Mesenteric fat pad (tissue), 1 donor: Measurements from ENCODE around the genes POLG, PLIN1 and AP3S2.

DNA sequence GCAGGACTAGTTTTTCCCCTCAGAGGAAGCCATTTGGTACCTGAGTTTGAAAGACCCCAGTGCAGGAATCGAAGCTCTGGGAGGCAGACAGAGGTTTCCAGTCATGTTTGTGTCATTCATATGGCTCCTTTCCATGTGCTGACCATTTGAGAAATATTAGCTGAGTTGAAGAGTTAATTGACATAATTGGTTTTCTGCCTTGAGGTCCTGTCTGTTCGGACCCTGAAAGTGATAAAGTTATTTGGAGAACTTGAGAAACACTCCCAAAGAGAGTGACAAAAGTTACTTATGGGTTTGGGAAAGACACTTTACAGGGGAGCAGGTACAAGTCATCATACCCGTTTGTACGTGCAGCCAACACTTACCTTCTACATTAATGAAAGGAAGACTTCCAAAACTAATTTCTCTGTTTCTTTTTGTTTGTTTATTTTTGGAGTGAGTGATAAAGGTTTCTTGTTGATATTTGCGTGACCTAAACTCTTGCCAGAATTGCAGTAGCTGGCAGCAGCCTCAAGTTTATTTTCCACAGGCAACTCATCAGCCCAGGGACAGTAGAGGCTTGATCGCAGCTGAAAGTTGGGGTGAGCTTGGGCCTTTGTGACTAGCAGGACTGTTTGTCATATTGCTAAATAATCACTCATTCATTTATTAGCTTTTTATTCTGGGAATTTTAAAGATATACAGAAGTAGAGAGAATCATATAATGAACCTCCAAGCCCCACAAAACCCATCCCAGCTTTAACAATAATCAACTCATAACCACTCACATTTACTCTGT lies 8.4 kb downstream of the ABHD2 start:
- PRO-cap, result no peak

DNA sequence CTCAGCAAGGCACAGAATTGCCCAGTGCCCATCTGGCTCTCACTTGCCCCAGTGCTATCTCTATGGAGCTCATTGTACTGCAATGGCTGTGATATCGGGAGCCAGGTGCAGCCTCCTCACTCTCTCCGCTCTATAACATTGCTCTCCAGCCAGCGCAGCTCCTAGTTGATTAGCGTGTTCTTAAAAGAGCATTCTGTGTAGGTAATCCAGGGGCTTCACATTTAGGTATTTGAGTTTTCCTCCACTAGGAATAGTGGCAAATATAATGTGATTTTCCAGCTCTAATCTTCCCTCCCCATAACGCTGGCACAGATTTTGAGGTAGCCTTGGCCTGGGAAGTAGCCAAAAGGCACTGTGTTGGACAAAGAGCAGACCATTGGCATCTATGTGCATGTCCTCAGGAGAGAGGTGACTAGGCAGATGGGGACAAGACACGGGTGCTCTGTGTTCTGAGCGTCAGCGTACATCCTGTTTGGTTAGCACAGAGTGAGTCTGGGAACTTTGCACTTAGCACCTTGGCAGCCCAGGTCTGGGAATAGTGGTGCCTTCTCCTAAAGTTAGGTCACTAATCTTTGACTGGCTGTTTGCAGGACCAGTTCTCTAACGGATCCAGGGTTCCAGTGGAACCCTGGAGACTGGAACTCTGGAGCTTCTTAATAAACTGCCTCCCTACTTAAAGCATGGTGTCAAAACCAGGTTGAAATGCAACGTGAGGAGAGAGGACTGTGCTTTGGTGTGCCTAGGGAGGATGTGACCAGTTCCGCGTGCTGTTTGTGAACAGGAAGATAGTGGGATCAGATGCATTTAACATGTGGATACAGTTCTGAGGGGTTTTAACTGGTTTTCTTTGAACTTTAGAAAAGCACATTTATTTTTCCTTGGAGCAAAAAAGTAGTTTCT lies 48.5 kb downstream of the ABHD2 start:
- PRO-cap, result no peak

DNA sequence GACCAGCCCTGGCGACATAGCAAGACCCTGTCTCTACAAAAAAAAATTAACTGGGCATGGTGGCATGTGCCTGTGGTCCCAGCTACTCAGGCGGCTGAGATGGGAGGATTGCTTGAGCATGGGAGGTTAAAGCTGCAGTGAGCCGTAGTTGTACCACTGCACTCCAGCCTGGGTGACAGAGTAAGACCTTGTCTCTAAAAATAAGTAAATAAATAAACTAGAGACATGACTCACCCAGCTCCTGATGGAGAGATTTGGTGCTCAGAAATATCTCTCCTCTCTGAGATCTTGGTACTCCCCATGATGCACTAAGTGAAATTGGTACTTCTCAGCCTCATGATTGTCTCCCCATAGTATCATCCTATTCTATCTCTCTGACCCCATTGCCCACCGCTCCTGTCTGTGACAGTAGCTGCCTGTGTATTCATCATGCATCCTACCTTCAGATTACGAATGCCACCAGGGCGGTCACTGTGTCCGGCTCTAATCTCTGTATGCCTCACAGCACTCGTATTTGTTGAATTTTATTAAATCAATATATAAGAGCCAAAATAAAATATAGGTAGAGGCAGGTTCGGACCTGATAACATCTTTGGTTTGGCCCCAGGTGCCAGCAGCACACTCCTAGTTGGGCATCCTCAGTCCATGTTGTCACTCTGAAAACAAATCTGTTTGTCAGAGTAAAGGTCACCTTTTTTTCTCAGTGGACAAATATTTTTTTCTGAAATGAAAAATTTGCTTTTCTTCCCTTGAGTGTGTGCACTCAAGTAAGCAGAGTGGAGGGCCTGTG lies 51.0 kb downstream of the ABHD2 start:
- PRO-cap, result no peak

GRCh38 chr15:89157867-89158533 lies 63.4 kb downstream of the RLBP1 start:
- PRO-cap, result no peak

GRCh38 chr15:89334209-89334945 lies at the start of gene POLG:
Gene POLG, minus strand, starts transcription at chr15:89334824.
- PRO-cap, result bidirectional peak, plus-strand start at chr15:89335069, minus-strand start at chr15:89334815

GRCh38 chr15:89462297-89463117 lies 33.9 kb downstream of the RHCG start:
- PRO-cap, result no peak

DNA sequence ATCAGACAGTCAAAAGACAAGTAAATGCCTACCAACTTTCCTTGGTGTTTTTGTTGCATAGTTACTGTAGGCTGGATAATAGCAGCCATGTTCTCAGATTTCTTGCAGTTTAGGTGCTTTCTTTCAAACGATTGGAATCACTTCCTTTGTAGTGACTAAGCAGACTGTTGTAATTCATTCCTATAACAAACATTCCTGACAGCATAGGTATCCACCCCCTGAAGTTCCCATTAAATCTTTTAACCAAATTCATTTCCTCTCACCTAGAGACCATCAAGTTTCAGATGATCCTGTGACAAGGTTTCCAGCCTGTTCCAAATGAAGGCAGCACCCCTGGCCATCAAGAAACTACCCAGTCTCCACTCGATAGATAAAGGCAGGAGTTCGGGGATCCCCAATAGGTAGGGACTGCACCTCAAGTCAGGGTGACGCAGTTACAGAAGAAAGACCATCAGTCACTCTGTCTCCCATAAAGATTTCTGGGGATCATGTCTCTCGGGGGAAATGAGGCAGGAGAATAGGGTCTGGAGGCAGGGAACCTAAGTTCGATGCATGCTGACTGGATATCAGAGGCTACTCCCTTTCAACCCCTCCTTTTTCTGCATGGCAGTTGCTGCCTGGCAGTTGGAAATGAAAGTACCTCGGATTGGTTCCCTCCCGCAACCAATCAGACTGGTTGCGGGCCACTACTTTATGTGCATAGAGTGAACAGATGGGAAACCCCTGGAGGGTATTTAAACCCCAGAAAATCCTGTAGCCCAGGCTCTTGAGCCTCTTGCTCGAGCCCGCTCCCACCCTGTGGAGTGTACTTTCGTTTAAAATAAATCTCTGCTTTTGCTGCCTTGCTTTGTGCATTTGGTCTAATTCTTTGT lies 27.3 kb downstream of the RHCG start:
- PRO-cap, result no peak

GRCh38 chr15:89594160-89594665 lies 18.9 kb downstream of the TICRR start:
- PRO-cap, result no peak

DNA sequence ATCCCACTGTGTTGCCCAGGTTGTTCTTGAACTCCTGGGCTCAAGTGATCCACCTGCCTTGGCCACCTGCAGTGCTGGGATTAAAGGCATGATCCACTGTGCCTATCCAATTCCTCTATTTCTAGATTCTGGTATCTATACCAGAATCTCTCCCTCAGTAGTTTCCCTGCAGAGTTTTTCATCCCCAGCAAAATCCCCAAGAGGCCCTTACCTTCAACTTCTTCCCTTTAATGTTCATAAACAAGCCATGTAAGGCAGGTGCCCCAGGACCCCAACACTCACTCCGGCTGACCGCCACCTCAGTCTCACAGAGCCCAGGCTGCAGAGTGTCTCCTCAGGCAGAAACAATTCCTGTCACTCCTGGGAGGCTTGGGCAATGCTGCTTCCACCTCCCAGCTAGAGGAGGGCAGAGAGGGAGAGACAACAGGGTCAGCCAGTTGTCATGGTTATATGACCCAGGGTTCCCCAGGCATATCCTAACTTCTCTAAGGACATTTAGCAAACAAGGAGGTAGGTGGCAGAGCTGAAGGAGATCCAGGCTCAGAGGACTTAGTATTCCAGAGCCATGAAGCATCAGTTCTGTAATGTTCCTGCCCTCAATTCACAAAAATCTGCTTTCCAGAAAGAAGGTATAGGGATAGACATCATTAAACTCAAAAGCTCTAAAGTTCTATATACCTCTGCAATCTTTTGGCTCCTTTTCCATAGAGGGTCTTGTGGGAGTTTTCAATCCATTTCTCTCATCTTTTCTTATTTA lies at the start of gene PLIN1:
Gene PLIN1, minus strand, starts transcription at position 328 of the 757 bp plus-strand sequence.
- PRO-cap, result no peak

GRCh38 chr15:89799399-89800525 lies 14.9 kb downstream of the ANPEP start:
- PRO-cap, result no peak

DNA sequence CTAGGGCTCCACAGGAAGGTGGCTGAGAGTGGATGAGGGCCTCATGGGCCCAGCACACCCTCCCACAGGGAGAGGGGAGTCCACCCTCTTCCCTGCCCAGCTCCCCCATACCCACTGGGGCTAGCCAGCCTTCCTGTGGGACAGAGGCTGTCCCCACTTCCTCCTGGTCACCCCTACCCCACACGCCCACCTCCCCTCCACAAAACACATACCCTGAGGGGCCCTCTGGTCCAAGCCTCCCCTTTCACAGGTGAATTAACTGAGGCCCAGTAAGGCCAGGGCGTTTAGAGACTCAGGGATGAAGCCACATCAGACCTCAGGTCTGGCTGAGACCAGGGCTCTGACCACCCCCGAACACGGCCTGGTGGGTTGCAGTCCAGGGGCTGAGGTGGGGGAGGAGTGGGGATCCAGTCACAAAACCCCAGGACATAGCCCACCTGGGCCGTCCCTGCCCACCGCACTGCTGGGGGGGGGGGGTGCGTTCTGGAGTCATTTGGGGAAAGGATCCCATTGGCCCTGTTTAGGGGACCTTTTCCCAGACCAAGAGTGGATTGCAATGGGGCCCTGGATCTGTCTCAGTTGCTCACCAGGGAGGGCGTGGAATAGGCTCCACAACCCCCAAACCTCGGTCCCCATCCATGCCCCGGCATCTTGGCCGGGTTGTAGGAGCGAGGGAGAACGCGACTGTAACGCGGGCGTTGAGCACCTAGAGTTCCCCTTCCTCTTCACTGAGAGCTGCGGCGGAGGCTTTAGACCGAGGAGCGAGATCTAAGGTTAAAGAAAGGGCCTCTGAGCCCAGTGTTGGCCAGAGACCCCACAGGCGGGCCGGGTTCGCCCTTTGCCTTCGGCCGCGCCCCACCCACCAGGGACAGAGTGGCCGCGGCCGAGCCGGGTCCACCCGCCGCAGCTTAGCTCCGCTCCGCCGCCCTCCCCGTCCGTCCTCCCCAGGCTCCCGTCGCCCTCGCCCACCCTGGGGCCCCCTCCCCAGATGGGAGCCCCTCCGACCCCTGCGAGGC lies 817 bp downstream of the ANPEP start:
- PRO-cap, result no peak

DNA sequence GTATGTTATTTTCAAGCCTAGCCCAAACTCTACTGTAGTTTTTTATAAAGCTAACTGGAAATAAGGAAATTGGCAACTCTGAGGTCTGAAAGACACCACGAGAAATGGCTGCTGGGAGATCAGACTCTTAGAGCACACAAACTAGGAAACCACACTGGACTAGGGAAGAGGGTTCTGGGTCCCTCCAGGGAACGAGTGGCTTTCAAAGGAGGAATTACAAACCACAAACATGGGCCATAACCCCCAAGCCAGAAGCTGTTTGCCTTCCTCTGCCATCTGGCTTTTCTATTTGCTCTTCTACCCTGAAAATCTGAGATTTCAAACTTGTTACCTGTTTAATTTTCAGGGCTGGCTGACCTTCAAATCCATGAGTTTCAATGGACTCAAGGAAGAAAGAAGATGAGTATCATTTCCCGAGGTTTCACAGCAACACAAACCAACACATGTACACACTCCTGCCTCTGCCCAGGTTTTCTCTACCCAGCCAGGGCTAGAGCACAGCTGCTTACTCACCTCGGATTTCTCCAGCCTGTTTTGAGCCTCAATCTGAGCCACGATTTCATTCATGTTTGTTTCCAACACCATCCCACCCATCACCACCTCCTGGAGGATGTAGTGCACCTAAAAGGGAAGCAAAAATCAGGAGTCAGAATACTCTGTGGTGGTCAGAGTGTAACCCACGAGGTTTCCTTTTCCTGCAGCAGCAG lies 22.6 kb upstream of the ANPEP start:
- PRO-cap, result no peak

DNA sequence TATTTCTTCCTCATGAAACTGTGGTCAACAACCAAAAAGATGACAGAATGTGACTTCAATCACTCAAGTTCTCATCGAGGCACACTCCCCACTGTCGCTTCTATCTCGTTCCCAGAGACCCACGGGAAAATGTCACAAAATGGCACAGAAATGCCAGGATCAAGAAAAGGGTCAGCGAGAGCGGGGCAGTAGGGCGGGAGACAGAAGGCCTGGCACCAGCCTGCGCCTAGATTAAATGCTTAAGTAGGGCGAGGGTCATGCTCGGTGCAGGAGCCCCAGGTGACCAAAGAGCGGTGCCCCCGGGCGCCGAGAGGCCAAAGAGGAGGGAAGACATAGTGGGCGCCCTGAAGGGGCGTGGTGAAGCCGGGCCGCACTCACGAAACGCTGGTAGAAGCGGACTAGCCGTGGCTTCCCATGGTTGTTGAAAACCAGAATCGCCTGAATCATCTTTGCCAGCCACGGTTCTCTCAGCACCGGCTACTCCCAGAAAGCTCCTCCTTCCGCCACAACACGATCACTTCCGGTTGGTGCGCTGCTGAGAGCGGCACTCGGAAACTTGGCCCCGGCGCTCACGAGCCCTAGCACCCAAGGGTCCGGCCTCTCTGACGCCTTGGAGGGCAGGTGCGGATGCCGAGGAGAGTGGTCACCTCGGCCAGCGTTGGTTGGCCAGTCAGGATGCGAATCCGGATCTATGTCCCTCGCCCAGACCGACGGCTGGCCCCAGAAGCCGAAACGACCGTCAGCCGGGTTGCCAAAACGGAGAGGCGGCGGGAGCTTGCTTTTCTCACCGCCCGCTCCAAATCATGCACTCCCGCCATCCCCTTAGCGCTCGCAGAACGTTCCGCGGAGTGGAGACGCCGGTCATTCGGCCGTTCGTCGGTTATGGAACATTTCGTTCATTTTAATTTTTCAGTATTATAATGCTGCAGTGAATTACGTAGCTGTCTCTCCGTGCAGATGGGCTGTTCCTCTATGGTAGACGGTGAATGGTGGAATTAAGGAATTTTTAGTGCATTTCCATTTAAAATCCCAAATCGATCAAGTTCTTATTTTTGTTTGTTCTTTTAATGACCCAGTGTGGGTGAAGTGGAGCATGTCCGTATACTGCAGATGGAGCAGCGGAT lies at the start of gene AP3S2:
Gene AP3S2, minus strand, starts transcription at position 492 of the 1,124 bp plus-strand sequence.
- PRO-cap, result bidirectional peak, plus-strand start at position 834 of the sequence, minus-strand start at position 507 of the sequence

DNA sequence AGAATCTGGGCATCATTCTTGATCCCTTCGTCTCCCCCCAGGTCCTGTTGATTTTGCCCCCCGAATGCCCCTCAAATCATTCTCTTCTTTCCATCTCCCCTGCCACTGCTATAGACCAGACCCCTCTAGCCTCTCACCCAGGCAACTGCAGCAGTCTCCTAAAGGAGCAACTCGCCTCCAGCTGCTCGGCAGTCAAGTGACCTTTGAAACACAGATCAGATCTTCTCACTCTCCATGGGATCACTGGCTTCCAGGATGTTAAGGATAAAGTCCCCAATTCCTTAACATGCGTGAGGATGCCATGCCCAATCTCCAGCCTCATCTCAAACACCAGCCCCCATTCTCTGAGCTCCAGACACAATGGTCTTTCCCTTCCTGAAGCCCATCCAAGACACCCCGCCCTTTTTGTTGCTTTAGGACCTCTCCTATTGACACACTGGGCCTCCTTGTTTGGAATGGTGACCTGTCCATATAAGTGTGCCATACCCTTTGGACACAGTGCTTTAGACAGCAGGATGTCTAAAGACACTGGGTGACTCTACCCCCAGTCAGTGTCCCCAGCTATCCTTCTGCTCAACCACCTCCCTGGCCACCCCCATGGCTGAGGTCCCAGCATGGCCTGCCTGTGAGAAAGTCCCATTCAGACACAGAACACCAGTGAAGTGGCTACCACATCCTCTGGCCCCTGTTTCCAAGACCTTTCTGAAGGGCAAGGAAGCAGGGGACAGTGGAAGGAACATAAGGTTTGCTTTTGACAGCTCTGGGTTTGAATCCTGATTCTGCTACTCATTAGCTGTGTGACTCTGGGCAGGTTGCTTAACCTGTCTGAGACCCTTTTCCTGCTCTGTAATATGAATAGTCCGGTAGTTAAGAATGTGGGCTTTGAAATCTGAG lies 6.0 kb upstream of the AP3S2 start:
- PRO-cap, result no peak

GRCh38 chr15:89903621-89903988 lies 9.1 kb downstream of the ARPIN start:
- PRO-cap, result no peak

DNA sequence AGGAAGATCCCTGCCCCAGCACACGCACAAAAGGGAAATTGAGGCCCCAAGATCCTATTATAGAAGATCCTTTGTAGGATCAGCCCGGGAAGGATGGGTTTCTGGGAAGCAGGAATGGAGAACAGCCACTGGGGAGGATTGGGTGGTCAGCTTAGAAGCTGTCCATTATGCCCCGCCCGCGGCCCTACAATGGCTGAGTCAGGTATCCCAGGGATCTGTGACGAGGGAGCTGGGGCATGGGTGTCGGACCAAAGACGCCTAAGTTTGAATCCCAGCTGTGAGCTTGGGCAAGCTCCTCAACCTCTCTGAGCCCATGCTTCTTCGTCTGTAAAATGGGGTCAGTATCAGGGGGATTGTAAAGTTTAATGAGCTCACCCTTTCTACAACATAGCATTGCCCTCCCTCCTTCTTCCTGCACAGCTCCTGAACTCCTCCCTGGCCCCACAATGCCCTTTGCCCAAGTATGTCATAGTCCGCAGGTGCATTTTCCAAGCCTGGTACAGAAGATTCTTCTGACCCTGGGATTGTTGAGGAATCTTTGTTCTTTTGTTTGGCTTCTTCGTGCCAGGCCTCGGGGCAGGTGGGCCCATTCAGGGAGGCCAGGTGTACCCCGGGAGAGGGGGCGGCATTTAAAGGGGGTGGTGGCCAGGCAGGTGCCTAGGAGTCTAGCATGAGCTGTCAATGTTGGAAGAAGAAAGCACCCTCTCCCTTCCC lies 537 bp upstream of the ARPIN start:
- PRO-cap, result no peak

- PRO-cap, result no peak
Observed at GRCh38 chr15:90000062-90000465, 1.1 kb upstream of the ZNF710 start.

DNA sequence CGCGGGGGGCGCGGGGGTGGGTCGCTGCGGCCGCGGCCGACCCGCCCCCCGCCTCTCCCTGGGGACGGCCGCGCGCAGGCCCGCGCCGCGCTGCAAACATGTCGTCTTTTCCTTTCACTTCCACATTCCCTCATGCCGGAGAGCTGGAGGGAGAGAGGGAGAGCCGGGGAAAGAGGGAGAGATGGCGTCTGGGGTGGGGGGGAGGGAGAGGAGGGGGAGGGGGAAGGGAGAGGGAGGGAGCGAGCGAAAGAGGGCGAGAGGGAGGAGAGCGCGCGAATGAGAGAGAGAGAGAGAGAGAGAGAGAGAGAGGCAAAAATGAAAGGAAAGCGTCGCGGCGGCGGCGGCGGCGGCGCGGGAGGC lies 545 bp downstream of the ZNF710 start:
- PRO-cap, result no peak

- PRO-cap, result no peak
Observed at GRCh38 chr15:90034975-90035466, 33.9 kb downstream of the ZNF710 start.

DNA sequence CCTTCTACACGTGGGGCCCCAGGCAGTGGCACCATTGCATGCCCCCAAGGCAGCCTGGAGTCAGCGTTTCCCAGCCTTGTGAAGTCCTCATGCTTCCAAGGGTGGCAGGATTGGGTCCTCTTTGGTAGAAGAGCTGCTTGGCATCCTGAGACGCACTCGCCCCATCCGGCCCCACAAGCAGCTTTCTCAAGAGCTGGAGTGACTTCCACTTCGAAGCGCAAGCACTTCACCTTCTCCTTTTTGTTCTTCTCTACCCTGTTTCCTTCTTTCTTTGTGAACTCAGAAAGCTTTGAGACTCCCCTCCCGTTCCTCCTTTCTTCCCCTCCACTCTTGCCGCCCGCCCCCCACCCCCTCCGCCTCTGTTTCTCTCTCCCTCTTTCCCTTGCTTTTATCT lies 34.8 kb downstream of the ZNF710 start:
- PRO-cap, result no peak